Skeletal muscle satellite cell (primary cell): ENCODE results near the gene TES.

GRCh38 chr7:115230984-115231654 is 309.2 kb downstream of the MDFIC start:
- CAGE, long polyA plus RNA = no peak

GRCh38 chr7:116097288-116097833 is 66.8 kb upstream of the TFEC start:
- CAGE, long polyA plus RNA = no peak

DNA sequence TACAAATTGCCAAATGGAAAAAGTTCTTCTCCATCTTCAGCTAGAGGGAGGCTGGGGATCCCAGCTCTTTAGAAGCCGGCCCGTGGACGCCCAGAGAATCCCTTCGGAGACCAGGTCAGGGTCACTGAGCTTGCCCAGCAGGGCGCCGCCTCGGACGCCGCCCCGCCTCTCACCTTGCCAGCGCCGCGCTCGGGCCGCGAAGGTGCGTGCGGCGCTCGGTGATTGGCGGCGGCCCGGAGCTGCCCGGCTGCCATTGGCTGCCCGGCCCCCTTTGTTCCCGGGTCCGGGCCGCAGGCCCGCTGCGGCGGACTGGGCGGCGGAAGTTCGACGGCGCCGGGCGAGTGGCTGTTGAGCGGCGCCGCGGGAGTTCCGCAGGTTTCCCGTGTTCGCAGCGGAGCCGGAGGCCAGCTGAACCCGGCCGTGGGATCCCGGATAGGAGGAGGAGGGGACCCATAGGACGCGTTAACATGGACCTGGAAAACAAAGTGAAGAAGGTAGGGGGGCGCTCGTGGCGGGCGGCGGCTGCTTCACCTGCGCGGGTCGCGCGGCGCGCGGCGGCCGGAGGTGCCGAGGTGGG is at the start of gene TES:
TSS of gene TES (plus strand) at position 299 of the 577 bp plus-strand sequence.
- CAGE, long polyA plus RNA = start-site peak on the plus strand centred at position 365 of the sequence, 133 bp wide, 138 and 343 reads in 2 replicates

DNA sequence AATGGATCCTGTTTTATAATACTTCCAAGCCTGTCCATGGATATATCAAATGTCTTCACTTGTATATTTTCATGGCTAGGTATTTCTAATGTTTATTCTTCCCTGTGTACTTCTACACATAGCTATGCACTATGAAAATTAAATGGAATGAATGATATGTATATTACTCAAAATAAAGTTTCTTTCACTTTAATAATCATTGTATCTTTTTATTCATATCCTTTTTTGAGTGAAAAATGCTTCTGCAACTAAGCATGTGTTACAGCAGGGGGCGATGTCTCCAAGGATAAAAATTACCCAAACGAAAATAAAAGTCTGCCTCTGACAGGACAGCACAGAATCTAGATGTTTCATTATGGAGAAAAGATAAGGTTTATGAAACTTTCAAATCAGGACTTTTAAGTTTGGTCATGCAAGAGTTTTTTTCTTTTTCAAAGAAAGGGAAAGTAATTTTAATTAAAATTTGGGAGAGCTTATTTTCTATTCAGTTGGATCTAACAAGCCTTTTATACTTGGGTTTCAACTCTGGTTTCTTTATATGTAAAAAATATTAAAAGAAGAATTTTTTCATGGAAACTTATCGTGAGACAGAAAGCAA is 48.4 kb downstream of the TES start:
- CAGE, long polyA plus RNA = no peak

DNA sequence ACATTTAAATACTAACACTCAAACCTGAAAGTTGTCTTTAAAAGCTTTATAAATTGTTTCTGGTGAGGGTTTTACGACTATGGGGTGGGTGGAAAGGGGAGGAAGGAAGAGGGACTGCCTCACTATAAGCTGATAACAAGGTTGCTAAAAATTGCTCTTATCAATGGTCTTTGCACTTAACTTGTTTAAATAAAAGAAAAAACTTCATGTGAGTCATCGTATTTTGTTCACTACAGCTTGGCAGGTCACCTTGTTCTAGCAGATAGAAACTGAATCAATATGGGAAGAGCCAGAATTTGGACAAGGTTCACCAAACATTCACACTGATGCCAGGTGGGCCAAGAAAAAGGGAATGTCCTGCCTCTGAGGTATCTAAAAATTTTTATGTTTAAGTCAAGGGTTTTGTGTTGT is 129.3 kb downstream of the TES start:
- CAGE, long polyA plus RNA = no peak

- CAGE, long polyA plus RNA = no peak
Measured at GRCh38 chr7:116726860-116727723, 55.1 kb downstream of the MET start.

GRCh38 chr7:116771646-116771968 is 90.8 kb upstream of the CAPZA2 start:
- CAGE, long polyA plus RNA = no peak

DNA sequence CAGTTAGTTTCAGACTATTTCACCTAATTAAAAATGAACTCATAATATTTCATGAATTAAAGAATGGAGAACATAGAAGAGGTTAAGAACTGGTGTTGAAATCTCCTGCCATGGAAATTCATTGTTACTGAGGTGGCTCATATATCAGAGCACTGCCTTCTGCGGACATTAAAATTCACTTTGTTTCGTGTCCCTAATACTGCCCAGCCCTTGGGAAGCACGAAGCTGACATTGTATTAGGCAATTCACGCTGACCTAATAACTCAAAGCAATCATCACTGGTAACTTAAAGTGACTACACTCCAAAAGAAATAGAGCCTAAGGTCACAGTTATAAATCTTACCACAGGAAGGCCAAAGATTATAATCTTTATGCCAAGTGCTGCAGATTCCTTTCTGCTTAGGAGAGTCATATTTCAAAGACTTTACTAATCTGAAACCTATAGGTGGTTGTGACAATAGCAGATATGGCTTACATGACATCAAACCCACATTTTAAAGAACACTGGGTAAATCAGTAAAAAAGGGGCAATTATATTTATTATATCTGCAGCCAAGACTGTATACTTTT is 52.1 kb upstream of the CAPZA2 start:
- CAGE, long polyA plus RNA = no peak

GRCh38 chr7:116813422-116813610 is 49.1 kb upstream of the CAPZA2 start:
- CAGE, long polyA plus RNA = no peak

GRCh38 chr7:117481084-117481315 is 1.2 kb downstream of the CFTR start:
- CAGE, long polyA plus RNA = no peak

- CAGE, long polyA plus RNA = no peak
Measured at GRCh38 chr7:117731283-117732003, 141.8 kb downstream of the CTTNBP2 start.

DNA sequence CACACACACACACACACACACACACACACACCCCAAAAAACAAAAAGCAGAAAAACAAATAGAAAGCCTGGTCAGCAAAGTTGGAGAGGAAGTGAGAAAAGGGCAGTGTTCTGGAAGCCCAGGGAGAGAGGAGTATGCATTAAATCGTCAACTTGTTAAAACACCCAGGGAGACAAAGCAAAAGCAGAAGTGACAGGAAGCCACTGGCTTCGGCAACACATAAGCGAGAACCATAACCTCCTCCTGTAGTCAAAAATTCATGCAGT is 99.6 kb downstream of the CTTNBP2 start:
- CAGE, long polyA plus RNA = no peak

DNA sequence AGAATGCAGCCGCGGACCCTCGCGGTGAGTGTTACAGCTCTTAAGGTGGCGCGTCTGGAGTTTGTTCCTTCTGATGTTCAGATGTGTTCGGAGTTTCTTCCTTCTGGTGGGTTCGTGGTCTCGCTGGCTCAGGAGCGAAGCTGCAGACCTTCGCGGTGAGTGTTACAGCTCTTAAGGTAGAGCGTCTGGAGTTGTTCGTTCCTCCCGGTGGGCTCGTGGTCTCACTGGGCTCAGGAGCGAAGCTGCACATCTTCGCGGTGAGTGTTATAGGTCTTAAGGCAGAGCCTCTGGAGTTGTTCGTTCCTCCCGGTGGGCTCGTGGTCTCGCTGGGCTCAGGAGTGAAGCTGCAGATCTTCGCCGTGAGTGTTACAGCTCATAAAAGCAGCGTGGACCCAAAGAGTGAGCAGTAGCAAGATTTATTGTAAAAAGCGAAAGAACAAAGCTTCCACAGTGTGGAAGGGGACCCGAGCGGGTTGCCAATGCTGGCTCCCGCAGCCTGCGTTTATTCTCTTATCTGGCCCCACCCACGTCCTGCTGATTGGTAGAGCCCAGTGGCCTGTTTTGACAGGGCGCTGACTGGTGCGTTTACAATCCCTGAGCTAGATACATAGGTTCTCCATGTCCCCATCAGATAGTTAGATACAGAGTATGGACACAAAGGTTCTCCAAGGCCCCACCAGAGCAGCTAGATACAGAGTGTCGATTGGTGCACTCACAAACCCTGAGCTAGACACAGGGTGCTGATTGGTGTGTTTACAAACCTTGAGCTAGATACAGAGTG is 322.4 kb upstream of the KCND2 start:
- CAGE, long polyA plus RNA = no peak

GRCh38 chr7:120807344-120807812 is 50.6 kb downstream of the TSPAN12 start:
- CAGE, long polyA plus RNA = no peak

DNA sequence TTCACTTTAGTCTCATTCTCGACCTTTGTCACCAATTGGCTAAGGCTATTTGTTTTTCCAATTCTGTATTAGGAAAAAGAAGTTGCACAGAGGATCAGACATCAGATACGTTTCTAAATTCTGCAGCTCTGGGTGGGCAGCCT is 230 bp upstream of the CPED1 start:
- CAGE, long polyA plus RNA = no peak

DNA sequence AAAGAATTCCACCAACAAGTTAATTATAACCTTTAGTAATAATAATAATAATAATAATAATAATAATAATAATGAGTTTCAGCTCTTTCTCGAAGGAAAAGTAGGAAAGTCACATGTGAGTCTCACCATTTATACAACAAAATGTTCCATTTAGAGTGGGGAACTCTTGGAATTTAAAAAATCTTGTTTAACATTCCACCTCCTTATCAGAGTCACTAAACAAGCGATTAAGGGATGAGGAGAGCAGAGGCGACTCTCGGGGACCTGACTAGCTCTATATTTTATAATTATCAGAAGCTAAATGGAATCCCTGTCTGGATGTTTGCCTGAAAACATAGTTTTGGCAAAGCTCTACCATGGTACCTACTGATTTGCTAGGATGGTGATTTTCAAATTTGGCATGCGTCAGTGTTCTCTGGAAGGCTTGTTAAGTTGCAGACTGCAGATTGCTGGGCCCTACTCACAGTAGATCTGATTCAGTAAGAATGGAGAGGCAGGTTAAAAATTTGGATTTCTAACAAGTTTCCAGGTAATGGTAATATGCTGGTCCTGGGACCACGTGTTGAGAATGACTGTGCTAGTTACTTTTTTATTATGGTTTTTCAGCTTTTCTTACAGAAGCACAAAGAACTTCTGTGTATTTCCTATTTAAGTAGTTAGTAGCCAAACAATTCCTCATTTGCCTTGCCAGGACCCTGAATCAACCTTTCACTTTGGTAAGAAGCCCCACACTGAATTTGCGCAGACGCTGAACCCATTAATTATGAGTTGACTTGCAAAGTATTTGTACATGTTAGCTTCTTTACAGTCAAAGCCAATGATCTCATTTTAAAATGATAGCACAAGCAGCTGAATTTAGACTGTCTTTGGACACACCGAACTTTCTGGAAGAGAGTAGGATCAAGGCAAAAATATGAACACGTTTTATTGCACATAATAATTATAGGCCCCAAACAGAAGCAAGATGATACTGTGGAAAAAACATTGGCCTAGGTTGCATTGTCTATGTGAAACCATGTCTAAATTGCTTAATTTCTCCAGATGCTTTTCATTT is 39.5 kb downstream of the CPED1 start:
- CAGE, long polyA plus RNA = no peak

DNA sequence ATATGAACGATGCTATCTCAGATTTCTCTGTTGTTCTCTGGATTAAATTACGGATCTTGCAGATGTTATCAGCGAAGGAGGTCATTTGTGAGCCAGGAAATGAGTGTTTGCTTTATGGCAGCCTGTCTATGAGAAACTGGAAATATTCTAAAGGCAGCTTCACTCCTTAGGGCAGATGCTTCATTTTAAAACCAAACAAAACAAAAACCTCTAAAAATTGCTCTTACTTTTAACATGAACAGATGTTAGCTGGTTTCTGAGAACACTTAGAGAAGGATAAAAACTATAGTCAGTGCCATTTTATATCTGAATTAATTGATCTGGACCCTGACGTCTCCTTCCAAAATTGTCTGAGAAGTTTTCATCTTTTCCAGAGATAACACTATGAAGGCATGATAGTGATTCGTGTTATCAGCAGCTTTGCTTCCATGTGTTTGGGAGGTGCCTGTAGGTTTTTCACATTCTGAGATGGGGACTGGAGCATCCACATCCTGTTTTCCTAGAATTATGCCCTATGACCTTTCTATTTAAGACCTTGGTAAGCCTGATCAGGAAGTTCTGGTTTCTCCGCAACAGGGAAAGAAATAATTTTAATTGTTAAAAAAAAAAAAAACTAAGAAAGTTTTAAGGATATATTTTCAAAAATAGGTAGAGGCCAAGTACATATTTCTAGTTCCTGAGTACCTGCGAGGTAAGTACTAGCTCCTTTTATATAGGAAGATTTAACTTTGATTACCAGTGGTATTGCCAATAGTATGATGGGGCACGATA is 53.2 kb downstream of the CPED1 start:
- CAGE, long polyA plus RNA = no peak

DNA sequence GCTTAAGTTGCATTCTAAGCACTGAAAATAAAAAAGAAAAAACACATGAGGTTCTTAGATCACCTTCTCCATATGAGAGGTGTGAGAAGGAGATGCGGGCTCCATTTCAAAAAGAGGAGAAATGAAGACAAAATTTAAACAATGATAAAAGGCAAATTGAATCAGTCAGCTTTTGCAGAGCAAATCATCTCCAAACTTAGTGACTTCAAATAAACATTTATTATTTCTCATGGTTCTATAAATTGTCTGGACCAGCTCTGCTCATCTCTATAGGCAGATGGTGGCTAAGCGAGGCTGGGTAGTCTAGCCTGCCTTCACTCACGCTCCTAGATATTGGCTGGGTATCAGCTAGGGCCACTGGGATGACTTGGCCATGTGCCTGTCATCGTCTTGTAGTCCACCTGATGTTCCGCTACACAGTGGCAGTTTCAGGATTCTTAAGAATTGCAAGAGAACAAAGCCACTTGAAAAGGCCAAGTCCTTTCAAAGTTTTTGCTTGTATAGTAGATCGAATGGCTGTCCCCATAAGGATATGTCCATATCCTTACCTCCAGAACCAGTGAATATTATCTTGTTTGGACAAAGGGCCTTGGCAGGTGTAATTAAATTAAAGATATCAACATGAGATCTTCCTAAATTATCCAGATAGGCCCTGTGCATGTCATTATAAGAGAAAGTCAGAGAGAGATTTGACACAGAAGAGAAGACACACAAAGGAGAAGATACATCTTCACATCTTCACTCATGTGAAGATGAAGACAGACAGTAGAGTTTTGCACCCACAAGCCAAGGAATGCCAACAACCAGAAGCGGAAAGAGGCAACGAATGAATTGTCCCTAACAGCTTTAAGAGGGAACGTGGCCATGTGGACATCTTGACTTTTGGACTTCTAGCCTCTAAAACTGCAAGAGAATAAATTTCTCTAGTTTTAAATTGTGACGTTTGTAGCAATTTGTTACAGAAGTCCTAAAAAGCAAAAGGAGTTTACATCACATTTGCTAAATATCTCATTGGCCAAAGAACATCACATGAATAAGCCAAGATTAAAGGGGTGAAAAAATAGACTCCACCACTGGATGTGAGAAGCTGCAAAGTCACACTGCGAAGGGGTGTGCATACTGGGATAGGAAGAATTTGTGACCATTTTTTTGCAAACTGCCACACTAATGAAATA is 123.6 kb downstream of the CPED1 start:
- CAGE, long polyA plus RNA = no peak

DNA sequence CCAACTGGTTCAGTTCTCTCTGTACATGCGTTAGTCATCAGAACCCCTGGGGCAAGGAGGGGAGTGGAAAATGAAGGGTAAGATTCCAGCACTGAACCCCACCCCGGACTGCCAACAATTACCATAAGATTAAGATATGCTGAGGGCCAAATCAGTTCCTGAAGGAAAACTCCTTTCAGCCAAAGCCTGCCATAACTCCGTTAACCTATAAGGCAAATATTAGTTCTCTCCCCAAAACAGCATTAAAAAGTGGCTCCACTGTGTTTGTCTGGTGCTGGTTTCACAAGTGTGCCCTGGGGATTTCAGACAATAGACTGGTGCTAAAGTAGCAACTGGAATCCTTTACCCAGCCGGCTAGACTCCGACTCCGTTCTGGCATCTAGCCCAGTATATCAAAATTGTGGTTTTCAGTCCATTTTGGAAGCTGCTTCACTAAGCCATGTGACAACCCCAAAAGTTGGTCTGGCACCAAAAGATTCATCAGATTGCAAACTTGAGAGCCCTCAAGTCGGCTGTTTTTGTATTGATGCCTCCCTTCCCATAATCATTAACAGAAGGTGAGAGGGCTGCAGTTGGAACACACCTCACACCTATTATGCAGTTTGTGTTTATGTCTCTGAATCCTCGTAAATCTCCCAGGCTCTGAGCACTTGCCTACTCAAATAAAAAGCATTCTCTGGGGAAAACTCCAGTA is 15.1 kb upstream of the WNT16 start:
- CAGE, long polyA plus RNA = no peak

DNA sequence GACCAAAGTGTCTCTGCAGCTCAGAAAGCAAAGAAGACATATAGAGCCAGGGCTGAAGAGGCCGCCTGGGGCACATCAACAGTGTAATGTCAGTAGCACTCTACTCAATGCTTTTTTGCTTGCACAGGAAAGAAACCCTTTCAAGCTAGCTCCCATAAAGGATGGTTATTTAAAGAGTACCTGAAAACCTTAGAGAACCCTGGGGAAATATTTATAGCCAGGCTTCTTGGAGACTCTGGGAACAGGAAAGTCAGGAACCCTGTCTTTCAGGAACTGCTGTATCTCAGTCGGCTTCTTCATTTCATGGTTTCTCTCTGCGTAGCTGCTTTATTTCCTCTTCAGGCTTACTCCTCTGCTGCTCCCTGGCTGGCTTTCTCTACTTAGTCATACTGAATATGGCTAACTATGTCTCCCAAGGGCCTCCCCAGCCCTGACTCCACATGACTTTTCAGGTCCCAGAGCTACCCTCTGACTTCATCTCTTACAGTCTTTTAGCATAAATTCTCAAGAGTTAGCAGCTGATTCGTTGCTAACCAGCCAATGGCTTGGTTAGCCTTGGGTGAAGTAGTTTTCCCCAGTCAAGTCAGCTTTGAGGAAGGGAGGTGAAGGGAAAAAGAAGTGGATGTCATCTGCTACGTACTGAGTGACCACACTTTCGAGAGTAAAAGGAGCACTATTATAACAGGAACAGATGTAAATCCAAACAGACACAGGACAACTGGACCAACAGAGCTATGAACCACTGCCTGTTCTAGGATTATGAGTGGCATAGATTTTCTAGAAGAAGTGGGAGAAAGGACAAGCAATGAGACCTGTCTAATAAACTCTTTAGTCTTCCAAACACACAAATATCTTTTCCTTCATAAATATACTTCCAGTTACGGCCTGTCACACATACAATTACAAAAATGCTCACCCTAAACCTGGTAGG is 124.1 kb upstream of the FAM3C start:
- CAGE, long polyA plus RNA = no peak